ENCODE data around the genes NRSN1, TDP2, CARMIL1, SLC17A3 and H4C1.

GRCh38 chr6:24125868-24126521 is at the start of gene NRSN1:
TSS of gene NRSN1 (plus strand) at chr6:24126215.
- PRO-cap, result unidirectional peak, plus-strand start at chr6:24126215

DNA sequence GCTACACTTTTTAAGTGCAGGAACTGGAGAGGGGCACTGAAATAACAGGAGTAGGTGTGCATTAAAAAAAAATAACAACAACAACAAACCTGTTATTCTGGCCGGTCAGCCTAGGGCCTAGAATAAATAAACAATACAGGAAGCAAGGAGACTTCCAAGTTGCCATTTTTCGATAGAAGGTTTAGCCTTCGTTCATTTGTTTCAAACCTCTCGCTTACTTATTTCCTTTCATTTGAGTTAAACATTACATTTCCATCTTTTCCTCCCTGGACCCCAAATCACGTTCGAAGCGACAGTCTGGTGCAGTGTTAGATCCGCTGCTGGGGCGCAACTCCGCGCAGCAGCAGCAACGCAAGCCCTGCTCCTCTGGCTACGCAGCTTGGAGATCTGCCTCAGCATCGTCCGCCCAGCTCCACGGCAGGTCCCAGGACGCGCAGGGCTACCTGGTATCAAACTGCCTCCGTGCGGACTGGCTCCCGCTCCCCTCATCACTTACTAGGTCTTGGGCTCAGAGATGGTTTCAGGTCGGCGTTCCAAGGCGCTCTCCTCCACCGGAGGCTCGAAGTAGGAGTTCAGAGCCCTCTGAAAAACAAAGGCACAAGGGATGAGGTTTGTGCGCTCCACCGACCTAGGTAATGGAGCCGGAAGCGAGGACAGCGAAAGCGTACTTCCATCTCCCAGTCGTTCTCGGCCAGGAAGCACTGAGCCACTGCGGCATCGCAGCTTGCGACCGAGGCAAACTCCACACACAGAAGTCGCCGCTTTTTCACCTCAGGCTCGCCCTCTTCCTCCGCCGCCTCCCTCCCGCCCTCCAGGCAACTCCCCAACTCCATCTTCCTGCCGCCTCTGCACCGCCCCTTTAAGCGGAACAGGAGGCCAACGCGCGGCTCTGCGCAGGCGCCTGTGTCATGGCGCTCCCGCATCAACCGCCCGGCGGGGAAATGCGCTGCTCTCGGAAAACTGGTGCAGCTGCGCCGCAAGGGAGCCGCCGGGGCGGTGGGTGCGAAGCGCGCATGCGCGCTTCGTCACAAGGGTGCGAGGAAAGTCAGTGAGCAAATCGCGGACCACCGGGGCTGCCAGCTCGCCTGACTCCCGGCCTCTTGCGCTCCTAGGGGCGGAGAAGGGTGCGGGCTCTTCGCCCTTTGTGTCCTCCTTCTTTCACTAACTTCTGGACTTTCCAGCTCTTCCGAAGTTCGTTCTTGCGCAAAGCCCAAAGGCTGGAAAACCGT is at the start of gene TDP2:
TDP2 (minus strand) TSS at position 870 of the 1,229 bp plus-strand sequence.
- PRO-cap, result bidirectional peak, plus-strand start at position 1,030 of the sequence, minus-strand start at position 815 of the sequence

DNA sequence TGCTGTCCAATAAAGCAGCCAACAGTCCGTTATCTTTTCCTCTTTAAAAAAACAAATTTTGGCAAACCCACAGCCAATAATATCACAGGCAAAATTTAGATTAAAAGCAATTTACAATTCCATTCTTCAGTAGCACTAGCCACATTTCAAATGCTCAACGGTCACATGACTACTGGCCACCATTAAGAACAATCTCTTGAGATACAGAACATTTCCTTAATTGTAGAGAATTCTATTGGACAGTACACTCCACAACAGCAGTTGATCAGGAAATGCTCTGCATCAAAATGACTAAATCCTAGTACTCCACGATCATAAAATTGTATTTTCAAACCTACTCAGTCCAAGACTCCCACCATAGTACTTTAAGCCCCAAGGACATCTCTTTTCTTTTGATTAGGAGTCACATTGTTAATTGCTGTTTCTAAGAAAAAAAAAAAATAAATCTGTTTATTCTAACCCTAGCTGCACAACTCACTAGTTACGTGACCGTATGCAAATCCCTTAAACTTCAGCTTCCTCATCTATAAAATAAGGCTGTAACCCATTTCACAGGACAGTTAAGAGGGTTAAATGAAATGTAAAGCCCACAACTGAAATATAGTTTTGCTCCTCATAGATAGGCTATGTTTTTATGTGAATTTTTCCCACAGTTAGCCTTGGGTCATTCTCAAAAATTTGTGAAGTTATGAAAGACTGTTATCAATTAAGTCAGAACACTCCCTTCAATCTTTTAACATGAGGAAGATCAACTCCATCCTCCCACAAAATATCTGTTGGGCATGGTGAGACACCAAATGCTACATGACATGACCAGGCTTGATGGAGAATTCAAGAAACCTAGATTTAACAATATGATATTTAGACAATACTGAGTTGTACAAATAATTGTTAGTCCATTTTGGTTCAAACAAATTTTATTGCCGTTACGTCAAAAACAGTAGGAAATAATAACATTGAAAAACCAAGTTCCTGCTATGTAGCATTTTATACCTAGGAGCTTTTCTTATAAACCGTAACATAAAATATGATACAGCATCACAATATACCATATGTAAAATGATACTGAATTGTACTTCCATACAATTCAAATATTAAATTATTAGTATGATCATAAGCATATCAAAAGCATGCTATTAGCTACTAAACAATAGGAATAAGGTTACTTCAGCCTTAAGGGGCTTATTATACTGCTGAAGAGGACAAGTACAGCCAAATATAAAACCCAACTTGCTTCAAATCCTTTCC is 9.5 kb downstream of the C6orf62 start:
- PRO-cap, result no peak

GRCh38 chr6:24714028-24714543 is 4.9 kb downstream of the C6orf62 start:
- PRO-cap, result no peak

DNA sequence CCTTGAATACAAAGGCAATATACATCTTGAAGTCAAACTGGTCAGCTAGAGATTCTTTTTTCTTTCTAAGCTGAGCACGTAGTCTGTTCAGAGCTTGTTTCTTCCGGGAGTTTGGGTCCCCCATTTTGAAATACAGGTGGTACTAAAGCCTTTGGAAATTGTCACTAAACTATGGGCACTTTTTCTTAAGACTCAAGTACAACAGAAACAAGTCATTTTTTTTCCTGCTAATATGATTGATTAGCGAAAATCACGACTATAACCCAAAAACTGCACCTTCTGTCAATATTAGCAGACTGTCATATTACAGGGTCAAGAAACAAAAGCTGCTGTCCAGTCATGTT is 437 bp downstream of the C6orf62 start:
- PRO-cap, result no peak

DNA sequence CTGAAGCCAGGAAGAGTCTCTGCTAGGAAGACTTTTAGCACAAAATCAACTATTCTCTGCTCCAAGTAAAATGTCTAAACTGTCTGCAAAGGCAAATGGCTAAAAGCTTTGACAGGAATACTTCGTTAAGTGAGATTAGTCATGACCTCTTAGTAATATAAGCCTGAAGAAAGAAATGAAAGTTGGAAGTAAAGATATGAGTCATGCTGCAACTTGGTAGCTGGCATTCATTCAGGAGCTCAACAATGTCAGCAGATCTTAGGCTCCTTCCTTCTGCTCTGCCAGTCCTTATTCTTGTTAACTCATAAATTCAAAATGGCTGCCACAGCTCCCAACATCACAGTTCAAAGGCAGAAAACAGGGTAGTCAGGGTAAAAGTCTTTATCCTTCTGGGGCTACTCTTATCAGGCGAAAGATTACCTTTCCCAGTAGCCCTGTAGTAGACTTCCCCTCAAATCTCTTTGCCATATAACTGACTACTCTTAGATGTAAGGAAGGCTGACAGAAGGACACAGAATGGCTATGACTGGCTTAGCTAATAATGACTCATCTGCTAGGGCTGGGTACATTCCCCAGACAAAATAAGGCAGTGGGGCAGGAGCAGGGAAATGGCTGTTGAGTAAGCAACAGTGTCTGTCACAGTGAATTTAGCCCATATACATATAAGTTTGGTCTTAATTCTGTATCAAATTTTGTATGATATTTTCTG is 24.4 kb upstream of the C6orf62 start:
- PRO-cap, result no peak

GRCh38 chr6:24781336-24782446 is 7.0 kb downstream of the GMNN start:
- PRO-cap, result no peak

GRCh38 chr6:24899720-24900505 is 35.8 kb downstream of the RIPOR2 start:
- PRO-cap, result no peak

DNA sequence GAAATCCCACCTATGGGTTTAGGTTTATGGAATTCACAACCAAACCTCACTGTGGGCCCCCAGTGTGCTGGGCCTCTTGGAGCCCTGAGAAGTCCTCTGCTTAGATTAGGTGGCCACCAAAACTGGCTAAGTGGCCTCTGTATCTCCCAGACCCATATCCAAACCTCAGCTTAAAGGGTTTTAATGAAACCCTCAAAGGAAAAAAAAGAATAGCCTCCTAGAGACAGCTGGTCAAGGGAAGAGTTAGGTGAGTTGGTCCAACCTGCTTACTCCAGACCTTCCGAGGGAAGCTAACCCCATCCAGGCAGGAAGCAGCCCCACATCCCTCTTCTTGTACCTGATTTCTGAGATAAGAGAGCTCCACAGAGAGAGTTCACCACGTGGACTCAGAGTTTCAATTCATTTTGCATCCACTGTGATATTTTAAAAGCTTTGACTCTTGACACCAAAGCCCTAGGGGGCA is 55.9 kb upstream of the RIPOR2 start:
- PRO-cap, result no peak

DNA sequence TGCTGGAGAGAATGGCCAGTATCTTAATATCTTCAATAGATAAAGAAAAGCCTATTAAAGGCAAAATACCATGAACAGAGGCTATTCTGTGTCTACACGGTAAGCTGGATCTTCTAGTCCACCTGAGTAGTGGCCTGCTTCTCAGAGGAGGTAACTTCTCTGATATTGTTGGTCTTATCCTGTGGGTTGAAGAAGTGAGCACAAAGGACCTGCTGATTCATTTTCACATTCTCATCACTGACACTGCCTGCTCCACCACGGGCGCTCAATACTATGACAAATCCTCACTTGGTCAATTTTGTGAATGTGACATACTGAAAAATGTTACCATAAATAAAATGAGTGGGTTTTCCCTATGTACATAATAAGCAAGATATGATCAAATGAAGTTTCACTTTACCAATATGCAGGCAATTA is 71.4 kb upstream of the RIPOR2 start:
- PRO-cap, result no peak

GRCh38 chr6:25278865-25279650 is at the start of gene CARMIL1:
TSS of gene CARMIL1 (plus strand) at chr6:25279374.
- PRO-cap, result bidirectional peak, plus-strand start at chr6:25279467, minus-strand start at chr6:25279154

GRCh38 chr6:25415712-25416134 is 136.5 kb downstream of the CARMIL1 start:
- PRO-cap, result no peak

DNA sequence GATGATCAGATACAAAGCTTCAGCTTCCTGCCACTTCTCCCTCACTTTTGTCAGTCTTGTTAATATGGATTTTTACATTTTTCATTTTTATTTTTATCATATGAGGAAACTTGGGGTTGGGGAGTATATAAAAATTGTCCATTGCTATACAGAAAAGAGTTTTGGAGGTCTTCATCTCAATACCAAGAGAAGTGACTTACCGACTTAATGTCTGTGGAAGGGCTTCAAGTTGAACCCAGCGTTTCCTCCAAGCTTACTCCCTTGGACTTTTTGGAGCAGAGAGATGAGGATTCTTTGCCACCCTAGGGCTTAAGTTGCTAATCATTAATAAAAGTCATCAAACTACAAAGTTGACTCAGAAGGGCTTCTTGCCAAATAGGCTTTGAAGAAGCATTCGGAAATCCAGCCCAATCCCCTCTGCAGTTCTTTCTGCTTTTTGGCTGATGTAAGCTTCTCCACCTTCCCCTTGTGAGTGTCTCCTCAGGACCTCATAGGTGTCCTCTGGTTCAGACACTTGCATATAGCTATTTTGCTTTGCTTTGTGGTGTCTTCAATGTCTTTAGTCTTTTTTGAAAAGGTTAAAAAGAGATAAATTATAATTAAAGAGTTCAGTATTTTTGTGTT is at the start of gene SLC17A3:
SLC17A3 (minus strand) TSS at position 277 of the 624 bp plus-strand sequence.
- PRO-cap, result no peak

GRCh38 chr6:25900304-25900747 is 26.3 kb upstream of the SLC17A3 start:
- PRO-cap, result no peak

DNA sequence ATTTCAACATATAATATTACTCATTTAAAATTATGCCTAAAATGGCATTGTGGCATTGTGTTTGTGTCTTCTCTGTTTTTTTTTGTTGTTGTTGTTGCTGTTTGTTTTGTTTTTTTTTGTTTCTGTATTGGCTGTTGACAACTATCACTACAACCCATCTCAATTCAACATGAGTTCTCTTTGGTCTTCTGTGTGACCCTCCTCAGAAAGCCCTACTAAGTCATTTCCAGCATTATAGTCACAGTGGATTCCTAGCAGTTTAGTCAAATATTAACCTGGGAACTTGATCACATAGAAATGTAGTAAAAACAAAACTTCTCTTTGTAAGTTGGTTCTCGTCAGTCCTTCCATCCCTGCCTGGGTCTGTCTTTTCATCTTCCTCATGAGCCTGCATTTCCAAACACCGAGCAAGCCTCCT is 16.8 kb downstream of the SLC17A2 start:
- PRO-cap, result no peak

- PRO-cap, result no peak
These were observed 24.6 kb downstream of the H1-1 start for GRCh38 chr6:25993101-25993323.

GRCh38 chr6:26021034-26021993 is at the start of gene H4C1:
TSS of gene H4C1 (plus strand) at chr6:26021649.
- PRO-cap, result bidirectional peak, plus-strand start at chr6:26021586, minus-strand start at chr6:26021446

DNA sequence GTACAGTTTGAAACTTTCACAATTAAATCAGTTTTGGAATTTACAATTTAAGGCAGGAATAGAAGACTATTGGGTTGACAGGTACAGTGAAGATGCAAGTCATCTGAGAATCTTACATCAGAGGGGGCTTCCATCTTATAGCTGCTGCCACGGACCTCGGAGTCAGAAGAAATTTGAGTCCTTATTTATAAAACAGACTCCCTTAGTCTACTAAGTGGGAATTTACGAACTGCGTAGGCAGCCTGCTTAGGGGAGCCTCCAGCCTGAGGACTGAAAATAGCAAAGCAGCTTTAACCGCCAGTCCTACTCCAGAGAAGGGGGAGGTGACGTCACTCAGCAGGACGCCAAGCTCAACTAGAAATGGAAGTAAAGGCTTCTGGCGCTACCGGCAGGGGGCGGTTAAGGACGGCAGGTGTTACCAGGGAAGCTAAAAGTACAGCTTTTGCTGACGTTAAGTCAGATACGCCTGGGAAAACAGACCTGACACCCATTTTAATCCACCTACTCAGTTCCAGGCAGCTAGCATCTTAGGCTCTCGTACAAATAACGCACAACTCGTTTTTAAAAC is 939 bp downstream of the H4C2 start:
- PRO-cap, result bidirectional peak, plus-strand start at position 459 of the sequence, minus-strand start at position 272 of the sequence

DNA sequence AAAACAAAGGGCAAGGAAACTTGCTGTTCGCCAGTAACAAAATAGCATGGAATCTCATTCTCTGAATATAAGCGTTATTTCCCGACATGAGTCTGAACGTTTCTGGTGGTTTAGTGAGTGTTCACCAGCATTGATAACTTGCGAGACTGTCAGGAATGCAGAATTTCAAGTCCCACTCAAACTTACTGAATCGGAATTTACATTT is 369 bp upstream of the H3C3 start:
- PRO-cap, result no peak

GRCh38 chr6:26056736-26057122 is 459 bp upstream of the H1-2 start:
- PRO-cap, result no peak

All from Metastatic Pancreatic Carcinoma in the Ovary (tissue), 1 donor.